Measurements from ENCODE around the genes KHNYN and GZMH.

DNA sequence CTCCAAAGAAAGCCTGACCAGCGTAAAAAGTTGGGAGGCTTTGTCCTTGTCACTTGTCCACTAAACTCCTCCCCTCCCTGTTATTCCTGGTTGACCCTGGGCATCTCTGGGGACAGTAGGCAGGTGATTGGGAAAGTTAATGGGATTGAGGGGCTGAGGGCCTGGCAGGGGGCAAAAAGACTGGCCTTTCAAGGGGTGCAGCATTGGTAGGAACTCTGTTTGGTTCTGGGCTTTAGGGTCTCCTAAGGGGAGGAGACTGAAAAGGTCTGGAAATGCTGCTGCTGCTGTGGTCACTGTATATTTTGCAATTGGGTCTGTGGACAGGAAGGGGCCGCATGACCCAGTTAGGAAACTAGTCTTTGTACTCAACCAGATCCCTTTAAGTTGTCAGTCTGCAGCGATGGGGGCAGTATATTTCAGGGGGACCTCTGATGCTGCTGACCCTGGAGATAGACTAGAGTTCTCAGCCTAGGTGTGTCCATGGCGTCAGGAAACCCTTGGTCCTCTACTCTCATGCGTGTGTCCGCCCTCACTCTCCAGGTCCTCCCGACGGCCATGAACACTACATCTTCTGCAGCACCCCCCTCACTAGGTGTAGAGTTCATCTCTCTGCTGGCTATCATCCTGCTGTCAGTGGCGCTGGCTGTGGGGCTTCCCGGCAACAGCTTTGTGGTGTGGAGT is 3.9 kb downstream of the LTB4R start:
- PRO-cap: no peak
- RRBS: no CpG with 5 or more reads among the region's 10 CpGs

DNA sequence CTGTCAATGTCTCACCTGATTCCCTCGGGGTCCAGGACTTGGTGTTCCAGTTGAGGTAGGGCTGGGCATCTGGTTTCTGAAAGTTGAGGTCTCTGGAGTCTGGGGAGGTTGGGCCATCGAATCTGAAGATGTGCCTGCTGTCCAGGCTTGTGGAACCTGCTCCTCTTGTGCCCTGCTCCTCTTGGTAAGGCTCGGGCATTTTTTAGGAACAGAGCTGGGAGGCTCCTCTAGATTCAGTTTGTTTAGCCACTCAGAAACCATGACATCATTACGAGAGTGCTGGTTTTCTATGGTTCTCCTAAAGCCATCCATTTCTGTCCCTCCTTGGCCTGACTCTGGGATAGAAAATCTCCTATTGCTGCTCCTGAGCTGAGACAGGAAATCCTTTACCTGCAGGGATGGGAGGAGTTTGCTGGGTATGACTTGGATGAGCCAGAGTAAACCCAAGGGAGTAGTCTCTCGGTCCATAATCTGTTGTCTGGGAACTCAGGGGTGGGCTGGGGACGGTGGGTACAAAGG is 2.3 kb upstream of the ADCY4 start:
- PRO-cap: no peak
- RRBS: no CpG with 5 or more reads among the region's 6 CpGs

GRCh38 chr14:24365590-24366545 is 2.1 kb upstream of the NFATC4 start:
- PRO-cap: bidirectional peak, plus-strand start at chr14:24366192, minus-strand start at chr14:24366146
- RRBS: no CpG with 5 or more reads among the region's 32 CpGs

DNA sequence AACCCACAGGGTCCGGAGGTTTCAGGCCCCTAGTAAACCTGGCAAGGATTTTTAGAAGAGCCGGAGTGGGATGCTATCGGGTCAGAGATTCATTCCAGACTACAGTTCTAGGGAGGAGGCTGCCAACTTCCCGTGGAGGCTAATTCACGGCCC is 836 bp upstream of the NFATC4 start:
- PRO-cap: no peak
- RRBS: 0% methylated on average over 1 of the region's 5 CpGs

GRCh38 chr14:24376967-24378098 is 9.3 kb downstream of the NFATC4 start:
- PRO-cap: no peak
- RRBS: no CpG with 5 or more reads among the region's 11 CpGs

DNA sequence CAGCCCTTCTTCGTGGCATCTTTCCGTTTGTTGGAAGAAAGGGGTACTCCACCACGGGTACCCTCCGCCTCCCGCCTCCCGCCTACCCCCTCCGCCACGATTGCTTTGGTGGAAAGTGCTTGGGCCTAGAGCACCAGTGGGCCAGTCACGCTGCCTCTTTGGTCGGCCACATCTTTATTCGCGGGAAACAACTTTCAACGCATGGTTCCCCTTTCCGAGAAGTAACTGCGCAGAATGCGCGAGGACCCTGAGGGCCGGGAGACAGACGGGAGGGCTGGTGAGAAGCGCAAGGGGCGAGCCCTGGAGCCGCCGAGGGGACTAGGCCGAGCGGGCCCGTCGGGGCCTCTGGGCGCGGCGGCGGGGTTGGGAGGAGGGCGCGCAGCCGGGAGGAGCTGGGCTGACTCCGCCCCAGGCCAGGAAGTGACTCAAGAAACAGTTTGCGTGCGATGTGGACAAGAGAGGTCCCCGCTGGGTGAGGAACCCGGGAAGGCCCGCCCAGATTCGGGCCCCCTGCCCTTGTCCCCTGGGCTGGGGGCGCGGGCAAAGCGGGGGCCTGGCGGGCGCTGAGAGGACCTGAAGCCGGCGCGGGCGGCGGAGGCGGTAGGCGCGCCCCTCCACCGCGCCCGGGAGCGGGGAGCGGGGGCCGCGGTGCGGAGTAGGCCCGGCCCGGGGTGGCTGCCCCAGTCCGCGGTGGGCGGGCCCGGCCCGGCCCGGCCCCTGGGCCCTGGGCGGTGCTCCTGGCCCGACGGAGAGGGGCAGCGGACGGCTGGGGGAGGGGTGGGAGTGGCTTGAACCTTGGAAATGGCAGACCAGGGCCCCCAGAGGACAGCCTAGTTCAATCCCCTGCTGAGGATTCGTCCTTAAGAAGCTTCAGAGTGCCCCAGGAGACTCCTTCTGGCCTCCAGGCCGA is at the start of gene KHNYN:
KHNYN (plus strand) TSS at position 435 of the 910 bp plus-strand sequence.
- PRO-cap: bidirectional peak, plus-strand start at position 435 of the sequence, minus-strand start at position 347 of the sequence; bidirectional peak, plus-strand start at position 718 of the sequence, minus-strand start at position 692 of the sequence
- RRBS: 1% methylated on average over 20 of the region's 77 CpGs

DNA sequence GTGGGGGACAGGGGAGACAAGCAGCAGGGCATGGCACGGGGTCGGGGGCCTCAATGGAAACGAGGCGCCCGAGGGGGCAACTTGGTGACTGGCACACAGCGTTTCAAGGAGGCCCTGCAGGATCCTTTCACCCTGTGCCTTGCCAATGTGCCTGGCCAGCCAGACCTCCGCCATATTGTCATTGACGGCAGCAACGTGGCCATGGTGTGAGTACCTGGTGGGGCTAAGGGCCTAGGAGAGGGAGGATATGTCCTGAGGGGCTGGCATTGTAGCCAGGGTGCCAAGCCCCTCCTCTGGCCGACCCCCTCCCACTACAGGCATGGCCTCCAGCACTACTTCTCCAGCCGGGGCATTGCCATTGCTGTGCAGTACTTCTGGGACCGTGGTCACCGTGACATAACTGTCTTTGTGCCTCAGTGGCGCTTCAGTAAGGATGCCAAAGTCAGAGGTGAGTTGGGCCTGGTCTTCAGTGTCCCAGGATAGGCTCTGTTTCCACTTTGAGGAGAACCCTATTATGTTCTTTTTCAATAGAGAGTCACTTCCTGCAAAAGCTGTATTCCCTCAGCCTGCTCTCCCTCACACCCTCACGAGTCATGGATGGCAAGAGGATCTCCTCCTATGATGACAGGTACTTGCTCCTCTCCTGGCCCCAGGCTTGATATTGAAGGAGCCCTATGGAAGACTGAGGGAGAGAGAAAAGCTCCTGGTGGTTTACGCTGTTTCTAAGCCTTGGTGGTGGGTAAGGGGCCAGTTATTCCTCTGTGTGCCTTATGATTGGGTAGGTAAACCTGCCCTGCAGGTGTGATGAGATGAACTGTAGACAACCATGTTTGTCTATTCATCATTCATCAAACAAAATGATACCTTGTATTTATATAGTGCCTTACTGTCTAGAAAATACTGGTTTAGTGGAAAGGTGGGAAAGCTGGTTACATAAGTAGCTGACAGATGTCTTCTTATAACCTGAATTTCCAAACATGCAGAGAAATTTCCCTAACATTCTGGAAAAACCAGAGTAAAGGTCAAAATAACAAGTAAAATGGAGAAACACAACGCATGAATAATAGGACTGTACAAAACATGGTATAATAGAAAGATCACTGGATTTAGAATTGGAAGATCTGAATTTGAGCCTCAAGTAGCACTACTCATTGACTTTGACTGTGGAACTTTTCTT is 3.0 kb downstream of the KHNYN start:
- PRO-cap: no peak
- RRBS: no CpG with 5 or more reads among the region's 17 CpGs

DNA sequence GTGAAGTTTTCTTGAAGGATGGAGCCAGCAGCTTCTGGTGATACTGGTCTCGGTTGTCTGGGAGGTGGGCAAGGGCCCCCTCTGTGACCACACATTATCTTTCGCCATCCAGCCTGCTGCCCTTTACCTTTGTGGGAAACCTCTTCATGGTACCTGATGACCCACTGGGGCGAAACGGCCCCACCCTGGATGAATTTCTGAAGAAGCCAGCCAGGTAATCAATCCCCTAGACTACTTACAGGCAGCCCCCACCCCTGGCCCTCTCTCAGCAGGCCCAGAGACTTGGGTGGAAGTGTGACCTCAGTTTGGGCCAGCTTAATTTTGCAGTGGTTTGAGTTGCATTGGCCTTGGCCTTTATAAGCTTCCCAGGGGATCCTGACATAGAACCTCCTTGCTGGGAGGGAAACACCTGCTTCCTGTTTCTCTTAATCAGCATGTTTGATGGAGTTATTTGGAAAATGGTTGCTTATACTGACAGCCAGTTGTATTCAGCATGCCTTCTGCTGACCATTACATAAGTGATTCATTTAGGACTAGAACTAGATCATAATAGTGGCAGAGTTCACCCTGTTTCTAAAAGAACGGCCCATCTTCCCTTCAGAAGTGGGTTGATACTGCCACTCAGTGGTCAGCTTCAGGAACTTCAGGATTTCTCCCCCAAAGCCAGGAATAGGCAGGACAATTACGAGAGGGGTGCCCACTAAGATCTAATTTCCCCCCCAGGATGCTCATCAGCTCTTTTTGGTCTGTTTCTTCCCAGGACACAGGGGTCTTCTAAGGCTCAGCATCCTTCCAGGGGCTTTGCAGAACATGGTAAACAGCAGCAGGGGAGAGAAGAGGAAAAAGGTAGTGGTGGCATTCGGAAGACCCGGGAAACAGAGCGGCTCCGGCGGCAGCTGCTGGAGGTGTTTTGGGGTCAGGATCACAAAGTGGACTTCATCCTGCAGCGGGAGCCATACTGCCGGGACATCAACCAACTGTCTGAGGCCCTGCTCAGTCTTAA is 6.0 kb downstream of the SDR39U1 start:
- PRO-cap: no peak
- RRBS: 51% methylated on average over 4 of the region's 13 CpGs

DNA sequence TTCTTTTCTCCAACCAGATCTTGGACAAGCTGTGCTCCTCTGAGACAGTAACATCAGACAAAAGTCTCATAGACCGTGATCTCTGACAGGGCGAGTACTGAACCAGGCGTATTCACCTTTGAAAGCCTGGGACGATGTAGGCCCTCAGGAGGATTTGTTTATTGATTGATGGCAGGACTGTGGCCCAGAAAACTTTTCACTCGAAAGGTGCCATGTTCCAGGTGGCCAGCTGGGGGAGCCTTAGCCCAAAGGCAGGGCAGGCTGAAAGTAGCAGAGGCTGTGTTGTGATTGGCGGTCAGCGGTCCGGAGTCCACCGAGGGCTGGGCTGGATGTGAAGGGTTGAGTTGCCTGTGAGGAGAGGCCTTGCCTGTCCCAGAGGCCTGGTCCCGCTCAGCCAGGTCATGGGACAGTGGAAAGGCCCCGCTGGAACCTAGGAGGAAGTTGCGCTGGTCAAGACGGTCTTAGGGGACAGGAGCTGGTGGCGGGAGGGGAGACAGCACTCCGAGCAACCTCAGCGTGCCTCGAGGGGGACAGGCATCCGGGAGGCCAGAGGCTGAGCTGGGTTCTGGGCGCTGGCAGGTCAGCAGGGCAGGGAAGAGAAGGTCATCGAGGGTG is 26.4 kb downstream of the CMA1 start:
- PRO-cap: no peak
- RRBS: no CpG with 5 or more reads among the region's 20 CpGs

- PRO-cap: no peak
Observed at GRCh38 chr14:24609526-24610115, at the start of gene GZMH. Gene GZMH (minus strand): TSS chr14:24609685.

DNA sequence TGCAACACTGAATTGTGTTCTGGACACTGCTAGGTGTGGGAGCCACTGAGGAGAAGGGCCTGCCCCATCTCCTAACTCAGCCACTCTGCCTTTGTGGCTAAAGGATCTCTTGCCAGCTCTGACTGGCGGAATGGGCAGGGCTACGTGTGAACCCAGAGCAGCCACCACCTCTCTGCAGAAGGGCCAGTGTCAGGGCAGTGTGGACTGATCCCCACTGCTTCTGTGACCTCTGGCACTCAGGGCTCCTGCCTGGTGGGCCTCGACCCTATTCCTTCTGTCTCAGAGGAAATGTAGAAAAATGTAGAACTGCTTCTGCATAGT is 46.6 kb upstream of the GZMB start:
- PRO-cap: no peak
- RRBS: no CpG with 5 or more reads among the region's 3 CpGs

DNA sequence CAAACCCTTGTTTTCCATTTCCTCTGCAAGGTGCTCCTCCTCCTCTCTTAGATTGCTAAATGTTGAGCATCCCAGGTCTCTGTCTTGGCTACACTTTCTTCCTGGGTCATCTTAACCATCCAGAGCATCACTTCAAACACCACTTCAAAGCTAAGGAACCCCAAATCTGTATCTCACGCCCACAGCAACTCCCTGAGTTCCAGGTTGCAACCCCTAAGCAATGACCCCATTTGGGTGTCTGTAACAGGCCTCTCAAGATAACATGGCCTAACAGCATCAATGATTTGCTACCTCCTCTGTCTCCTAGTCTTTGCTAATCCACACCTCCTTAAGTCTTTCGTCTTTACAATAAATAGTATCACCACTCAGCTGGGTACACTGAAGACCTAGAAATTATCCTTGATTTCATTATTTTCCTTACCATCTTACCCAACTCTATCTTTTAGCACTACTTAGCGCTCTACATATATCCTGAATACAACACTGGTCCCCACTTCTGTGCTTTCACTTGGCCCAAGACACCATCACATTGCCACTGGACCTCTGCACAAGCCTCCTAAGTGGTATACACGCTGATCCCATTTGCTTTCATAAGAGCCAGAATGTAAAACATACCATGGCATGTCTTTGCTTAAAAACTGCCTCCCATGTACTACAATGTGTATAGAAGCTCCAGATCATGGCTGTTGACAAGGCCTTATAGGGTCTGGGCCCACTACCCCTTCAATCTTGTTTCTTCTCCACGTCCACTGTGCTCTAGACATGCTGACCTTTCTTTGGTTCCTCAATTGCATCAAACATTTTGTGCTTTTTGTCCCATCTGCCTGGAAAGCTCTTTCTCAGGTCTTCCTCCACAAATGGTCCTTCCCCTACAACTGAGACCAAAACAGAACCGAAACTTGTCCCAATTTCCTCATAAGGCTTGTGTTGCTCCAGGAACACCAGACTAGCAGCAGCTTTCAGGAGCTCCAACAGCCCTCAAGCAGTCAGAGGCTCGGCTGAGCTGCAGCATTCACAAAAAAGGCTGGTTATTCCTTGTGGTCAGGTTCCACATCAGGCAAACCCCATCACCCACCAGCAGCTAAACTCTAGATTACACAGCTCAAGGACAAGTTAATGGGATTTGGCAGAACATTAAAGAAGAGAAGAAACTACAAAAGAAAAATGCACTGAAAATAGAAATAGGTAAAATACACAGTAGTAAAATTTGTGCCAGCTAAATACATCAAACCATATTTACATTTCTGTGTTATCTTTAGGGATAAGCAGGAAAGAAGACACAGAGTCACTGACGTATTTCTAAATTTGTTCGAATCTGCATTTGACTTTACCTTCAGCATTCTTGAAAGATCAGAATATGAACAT is 141.7 kb downstream of the STXBP6 start:
- PRO-cap: no peak
- RRBS: no CpG with 5 or more reads among the region's 9 CpGs

- PRO-cap: no peak
Observed at GRCh38 chr14:25090986-25091185, 40.9 kb upstream of the STXBP6 start.

DNA sequence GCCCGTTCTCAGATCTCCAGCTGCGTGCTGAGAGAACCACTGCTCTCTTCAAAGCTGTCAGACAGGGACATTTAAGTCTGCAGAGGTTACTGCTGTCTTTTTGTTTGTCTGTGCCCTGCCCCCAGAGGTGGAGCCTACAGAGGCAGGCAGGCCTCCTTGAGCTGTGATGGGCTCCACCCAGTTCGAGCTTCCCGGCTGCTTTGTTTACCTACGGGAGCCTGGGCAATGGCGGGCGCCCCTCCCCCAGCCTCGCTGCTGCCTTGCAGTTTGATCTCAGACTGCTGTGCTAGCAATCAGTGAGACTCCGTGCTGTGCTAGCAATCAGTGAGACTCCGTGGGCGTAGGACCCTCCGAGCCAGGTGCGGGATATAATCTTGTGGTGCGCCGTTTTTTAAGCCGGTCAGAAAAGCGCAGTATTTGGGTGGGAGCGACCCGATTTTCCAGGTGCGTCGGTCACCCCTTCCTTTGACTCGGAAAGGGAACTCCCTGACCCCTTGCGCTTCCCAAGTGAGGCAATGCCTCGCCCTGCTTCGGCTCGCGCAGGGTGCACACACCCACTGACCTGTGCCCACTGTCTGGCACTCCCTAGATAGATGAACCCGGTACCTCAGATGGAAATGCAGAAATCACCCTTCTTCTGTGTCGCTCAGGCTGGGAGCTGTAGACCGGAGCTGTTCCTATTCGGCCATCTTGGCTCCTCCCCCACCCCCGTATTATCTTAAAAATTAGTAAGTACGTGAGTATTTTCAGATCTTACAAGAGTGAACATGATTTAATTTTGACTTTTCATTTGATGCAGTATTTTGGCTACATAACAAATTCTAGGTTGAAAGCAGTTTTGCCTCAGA is 81.1 kb upstream of the NOVA1 start:
- PRO-cap: no peak
- RRBS: no CpG with 5 or more reads among the region's 33 CpGs

DNA sequence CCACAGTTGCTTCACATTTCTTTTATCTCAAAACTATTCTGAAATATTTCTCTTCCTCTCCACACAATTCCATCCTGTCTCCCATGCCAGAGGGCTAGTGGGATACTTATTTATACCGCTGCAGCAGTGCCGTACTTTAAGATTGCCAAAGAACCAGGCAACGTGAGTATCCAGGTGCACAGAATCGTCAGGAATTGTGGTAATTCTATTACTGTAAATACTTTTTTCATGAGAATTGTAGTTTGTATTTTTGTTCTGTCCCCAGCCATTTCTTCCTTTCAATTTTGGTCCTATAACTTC is 188.7 kb upstream of the FOXG1 start:
- PRO-cap: bidirectional peak, plus-strand start at position 139 of the sequence, minus-strand start at position 99 of the sequence
- RRBS: no CpG with 5 or more reads among the region's 4 CpGs

DNA sequence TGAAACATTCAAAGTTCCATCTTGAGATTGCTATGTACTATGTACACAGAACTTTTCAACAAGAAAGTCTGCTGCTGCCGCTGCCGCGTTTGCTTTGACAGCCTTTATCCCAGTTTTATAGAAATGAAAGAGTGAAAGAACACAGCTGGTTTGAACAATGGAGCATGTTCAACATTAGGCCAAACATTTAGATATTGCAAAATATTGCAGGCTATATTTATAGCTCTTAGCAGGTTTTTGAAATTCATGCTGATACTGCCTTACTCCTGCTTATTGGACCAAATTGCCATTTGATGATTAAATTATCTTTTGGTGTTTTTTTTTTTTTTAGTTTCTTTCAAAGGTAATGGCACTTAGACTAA is 299.8 kb upstream of the PRKD1 start:
- PRO-cap: no peak
- RRBS: no CpG with 5 or more reads among the region's 3 CpGs

GRCh38 chr14:30559559-30560148 is 696 bp downstream of the G2E3 start:
- PRO-cap: no peak
- RRBS: 0% methylated on average over 6 of the region's 19 CpGs

GRCh38 chr14:30654905-30655706 is 33.0 kb downstream of the SCFD1 start:
- PRO-cap: no peak
- RRBS: no CpG with 5 or more reads among the region's 1 CpG

DNA sequence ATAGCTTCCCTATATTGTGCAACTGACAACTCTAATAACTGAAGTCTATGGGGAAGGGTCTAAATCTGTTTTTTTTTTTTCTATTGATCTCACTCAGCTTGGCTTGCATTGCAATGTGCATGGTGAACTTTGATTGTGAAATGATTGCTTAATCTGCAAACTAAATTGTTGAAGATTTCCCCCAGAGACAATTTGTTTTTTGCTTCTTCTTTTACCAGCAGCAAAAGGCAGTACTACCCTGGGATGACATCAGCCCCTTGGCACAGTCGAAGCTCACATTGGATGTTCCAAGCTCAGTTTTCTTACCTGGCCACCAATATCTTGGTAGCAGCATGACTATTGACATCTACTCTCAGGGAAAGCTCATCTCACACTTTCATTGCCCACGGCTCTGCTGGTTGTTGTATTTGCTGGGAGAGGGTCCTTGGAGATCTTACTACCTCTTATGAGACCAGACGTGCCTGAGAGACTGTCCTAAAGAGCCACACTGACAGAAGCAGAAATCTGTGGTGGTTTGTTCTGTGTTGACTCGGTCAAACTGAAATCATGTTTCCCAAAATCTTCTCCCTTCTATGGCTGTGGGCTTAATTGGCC is 25.4 kb upstream of the COCH start:
- PRO-cap: no peak
- RRBS: no CpG with 5 or more reads among the region's 4 CpGs

DNA sequence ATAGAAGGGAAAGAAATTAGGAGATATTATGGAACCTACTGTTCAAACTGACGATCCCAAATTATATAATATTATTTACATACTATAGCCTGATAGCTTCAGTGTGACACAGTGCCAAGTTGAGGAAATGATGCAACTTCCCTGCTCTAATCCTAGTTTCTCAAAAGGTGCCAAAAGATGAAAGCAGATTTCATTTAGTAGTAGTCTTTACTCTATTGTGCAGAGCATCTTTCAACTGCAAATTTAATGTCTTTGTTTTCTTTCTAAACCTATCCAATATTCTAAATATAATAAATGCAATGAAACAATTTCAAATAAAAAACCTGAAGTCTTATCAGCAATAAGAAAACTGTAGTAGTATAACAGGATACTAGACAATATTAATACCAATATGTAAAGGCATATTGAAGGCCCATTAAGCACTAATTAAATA is 47.0 kb downstream of the COCH start:
- PRO-cap: no peak
- RRBS: no CpG with 5 or more reads among the region's 1 CpG

Data from MCF 10A (cell line).